Heart (tissue), 3 donors: ENCODE measurements around a stretch of chr16.

- RAMPAGE, long total RNA, 2 experiments, result no peak in any of the 2 experiments
These were observed 481.2 kb downstream of the TMEM114 start for GRCh38 chr16:8108646-8109947.

DNA sequence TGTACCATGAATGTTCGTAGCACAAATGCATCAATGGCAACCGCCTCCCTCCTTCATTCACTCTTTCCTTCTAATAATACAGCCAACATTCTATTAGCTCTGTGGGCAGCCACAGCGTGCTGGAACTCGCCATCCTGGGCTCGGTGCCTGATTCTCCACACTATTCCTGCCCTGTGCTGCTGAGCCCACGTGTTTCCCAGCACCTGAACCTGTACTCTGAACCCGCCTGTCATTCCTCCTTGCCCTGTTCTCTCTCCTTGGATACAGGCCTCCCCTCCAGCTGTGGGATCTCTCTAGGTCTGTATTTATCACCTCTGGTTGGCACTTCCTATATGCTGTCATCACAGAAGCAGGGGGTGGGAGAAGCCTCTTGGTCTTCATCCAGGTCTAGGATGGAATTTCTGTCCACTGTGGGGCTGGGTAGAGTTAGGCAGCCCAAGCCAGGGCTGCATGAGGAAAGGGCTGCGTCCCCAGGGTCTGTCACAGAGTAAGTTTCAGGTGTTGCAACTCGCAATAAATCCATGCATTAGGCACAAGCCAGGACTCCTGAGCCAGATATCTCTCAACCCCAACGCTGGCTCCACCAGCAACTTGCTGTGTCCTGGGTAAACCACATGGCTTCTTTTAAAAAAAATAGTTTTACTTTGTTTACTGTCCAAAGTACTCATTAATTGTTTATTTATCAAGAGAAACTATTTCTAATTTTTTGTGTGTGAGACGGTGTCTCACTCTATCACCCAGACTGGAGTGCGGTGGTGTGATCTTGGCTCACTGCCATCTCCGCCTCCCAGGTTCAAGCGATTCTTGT, 56.1 kb downstream of the ABAT start:
- RAMPAGE, long total RNA, 2 experiments, result no peak in any of the 2 experiments

DNA sequence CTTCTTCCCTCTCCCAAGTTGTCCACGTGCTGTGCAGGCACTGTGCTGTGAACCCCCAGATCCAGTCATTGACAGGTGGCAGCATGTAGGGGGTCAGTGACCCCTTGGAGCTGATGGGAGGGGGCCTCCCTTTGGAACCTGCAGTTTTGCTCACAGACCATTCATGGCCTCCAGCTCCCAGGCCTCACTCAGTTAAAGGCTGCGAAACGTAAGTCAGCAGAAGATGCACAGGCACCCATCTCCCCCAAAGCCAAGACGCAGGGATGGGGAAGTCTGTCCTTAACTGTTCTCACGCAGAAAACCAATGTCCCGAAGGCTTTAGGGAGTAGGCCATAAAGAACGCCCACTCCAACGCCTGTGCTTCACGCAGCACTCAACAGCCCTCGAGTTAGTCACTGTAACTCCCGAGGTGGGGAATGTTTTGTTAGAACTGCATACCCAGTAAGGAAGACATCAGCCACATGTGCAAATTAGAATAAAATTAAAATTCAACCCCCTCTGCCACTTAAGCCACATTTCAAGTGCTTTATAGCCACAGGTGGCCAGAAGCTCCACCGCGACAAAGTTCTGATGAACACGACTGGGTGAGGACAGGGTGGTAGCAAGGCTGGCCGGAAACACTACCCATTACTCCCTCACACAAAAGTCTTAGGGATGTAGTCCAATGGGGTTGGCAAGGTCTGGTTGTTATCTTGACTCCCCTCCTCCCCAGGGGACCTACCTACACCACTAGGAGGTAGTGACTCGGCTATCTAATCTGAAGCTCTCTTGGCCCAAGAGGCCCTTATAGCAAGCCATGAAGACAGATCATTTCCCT, 8.1 kb downstream of the LITAFD start:
- RAMPAGE, long total RNA, 2 experiments, result no peak in any of the 2 experiments

DNA sequence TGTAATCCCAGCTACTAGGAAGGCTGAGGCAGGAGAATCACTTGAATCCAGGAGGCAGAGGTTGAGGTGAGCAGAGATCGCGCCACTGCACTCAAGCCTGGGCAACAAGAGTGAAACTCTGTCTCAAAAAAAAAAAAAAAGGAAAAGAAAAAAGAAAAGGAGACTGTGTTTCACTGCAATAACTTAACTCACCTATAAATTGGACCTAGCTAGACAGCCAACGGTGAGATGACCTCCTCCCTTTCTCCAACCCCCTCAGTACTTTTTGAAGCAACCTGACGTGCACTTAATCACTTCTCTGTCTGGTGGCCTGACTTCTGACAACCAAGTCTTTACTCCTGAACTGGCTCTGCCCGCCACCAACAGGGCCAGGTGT, 21.6 kb downstream of the LITAFD start:
- RAMPAGE, long total RNA, 2 experiments, result no peak in any of the 2 experiments

DNA sequence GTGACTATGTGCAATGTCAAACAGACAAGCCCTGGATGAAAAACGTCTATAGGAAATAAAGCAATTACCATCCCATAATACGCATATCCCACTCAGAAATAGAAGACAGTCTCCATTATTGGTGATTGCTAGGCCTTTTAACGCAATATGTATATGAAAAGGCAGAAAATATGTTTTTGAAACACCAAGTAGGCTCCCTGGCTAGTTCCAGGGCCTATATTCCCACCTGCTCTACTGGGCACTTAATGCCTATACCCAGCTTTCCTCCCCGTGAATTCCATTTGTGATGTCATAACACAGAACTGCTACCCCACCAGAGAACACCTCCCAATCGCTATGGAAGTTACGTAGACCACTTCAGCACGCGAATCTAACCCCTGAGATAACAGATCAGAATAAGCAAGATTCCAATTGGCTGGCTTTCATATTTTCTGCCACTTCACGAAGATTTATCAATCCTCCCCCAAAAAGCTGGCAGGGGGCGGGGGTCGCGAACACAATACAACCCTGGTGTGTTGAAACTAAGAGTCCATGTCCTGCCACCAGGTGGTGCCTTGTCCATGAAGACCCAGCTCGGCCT, 28.0 kb downstream of the USP7 start:
- RAMPAGE, long total RNA, 2 experiments, result no peak in any of the 2 experiments

GRCh38 chr16:8987215-8987741, 23.6 kb upstream of the USP7 start:
- RAMPAGE, long total RNA, 2 experiments, result no peak in any of the 2 experiments

GRCh38 chr16:8989052-8989469, 25.4 kb upstream of the USP7 start:
- RAMPAGE, long total RNA, 2 experiments, result no peak in any of the 2 experiments

DNA sequence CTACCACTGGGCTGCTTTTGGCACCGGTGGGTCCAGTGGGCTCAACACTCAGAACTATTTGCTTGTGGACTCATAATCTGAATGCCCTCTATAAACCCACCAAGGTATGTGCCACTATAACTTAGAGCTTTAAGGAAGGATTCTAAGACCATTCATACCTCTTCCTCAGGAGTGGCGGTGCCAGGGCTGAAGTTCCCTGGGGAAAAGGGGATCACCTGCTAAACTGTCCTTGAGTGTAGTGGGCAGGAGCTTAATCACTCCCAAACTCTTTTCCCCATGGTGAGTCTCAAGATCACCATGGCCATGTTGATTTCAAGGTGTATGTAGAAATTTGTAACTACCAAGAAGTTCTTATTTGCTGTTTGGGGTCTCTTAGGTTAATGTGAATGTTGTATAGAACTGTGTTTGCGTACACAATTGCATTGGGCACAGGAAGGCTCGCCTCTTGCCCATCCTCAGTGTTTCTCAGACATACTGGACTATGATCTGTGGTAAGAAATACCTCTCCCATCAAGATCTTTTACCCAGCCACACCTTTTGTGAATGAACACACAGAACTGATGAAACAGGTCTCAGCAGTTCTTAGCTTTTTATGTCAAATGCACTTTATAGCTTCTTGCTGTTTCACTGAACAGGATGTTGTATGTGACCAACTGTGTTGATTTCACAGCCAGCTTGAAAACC, 31.3 kb downstream of the HAPSTR1 start:
- RAMPAGE, long total RNA, 2 experiments, result no peak in any of the 2 experiments

GRCh38 chr16:9545965-9546387, 454.5 kb downstream of the HAPSTR1 start:
- RAMPAGE, long total RNA, 2 experiments, result no peak in any of the 2 experiments

DNA sequence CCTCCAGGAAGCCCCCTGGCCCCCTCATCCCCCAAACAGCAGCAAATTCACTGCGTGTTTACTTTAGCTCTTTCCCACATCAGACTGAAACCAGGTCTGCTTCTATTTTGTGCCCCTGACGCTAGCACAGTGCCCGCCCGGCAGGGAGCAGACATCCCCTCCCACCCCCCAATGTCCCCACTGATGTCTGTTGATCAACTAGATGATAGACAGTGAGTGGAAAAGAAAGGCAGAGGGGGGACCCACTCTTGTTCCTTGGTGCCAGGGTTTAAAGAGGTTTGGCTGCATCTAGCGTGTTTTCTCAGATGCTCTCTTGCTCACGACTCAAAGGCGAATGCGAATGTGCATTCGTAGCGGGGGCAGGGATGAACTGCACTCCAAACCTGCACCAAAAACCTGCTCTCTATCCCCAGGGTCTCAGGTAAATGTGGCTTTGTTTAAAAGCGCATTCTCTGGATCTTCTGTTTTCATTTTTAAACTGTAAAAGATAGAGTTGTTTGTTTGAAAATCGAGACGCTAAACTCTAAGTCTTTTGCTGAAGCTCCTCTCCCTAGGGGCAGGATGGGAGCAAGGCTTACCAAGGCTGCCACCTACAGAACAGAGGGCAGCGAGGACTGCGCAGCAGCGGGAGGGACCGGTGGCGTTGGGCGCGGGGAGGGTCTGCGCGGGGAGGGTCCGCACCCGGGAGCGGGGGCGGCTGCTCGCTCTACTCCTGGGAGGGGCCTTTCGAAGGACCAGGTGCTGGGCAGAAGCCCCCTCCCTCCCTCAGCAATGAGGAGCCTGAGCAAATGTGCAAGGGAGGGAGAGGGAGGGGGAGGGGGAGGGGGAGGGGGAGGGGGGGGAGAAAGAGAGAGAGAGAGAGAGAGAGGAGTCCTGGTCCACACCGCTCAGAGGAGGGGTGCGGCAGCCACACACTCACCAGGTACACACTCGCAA, 143.0 kb downstream of the GRIN2A start:
- RAMPAGE, long total RNA, 2 experiments, result no peak in any of the 2 experiments

DNA sequence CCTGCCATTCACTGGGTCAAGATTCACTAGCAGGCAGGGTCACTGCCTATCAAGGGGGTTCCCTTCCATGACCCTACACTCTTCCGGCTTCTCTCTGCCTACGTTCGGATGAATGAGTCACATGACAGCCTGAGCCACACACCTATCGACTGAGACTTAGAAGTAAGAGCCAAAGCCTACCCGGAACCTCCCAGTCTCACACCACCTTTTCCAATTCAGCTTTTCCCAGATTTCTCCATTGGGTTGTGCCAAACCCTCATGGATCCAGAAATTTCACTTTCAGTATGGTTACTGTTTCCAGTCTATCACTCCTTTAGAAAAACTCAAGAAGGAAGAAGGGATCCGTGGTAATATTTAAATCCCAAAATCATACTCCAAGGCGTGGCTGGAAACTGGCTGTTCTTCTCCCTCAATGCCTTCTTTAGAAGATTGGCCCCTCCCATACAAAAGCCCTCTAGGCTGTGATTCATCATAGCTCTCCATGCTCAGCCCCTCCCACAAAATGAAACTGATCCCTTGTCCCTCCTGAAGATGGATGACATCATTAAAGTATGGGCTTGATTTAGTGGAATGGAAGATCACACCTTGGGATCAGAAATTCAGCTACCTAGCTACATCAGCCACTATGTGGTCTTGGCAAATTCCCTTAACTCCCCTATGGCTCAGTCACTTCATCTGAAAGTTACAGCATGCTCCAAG, 4.3 kb downstream of the GRIN2A start:
- RAMPAGE, long total RNA, 2 experiments, result no peak in any of the 2 experiments

DNA sequence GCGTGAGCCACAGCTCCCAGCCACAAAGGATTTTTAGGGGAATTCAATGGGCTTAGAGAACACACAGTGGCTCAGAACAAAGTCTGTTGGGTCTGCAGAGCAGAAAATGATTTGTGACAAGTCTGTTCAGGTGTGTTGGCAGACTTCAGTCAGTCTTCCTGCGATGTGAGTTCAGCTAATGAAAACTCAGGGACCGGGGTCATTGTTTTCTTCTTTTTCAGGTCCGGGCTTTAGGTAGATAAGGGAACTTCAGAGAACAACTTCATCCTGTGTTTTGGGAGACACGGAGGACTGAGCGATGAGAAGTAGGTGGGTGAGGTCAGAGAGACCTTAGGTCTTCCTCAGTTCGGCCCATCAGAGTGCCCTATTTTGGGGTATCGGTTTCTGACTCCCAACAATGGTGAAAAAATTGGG, 89.0 kb upstream of the ATF7IP2 start:
- RAMPAGE, long total RNA, 2 experiments, result no peak in any of the 2 experiments

- RAMPAGE, long total RNA, 2 experiments, result no peak in any of the 2 experiments
These were observed 72.7 kb upstream of the ATF7IP2 start for GRCh38 chr16:10313030-10313594.

- RAMPAGE, long total RNA, 2 experiments, result no peak in any of the 2 experiments
These were observed 65.5 kb downstream of the EMP2 start for GRCh38 chr16:10514750-10515427.

DNA sequence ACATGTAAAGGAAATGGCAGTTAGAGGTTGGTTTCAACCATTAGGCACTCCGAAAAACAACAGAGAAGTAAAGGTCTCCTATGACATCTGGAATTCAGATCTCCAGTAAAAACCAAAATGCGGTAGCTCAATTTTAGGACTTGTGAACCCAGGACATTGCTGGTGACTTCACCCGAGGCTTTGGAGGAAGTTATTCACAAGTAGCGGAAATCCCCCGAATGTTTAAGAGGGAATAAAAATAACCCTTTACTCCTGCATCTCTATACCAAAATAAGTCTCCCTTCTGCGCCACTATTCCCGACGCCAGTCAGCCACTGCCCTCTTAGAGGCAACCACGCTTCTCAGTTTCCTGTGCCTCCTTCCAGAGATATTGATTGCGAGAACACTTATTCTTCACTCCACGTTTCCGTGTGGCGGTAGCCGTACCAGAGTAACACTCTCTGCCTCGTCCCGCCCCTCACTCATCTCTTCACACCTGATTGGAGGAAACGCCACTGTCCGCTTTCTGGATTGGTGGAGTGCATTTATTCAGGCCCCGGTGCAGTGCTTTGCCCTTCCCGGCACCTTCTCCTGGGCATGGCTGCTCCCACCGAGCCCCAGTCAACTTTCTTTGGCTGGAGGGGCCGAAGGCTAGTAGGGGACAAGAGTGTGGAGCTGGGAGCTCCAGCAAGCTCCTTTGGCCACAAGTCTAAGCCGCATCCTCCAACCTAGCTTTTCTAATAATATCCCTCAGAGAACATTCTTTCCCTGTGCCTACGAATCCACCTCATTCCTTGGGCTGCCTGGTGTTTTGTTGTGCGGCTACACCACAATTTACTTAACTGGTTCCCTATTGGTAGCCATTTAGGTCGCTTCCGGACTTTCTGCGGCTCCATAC, 27.2 kb downstream of the EMP2 start:
- RAMPAGE, long total RNA, 2 experiments, result no peak in any of the 2 experiments

- RAMPAGE, long total RNA, 2 experiments, result no peak in any of the 2 experiments
These were observed 9.3 kb downstream of the NUBP1 start for GRCh38 chr16:10752731-10753592.

- RAMPAGE, long total RNA, 2 experiments, result no peak in any of the 2 experiments
These were observed 600 bp downstream of the TVP23A start for GRCh38 chr16:10817995-10818393.

DNA sequence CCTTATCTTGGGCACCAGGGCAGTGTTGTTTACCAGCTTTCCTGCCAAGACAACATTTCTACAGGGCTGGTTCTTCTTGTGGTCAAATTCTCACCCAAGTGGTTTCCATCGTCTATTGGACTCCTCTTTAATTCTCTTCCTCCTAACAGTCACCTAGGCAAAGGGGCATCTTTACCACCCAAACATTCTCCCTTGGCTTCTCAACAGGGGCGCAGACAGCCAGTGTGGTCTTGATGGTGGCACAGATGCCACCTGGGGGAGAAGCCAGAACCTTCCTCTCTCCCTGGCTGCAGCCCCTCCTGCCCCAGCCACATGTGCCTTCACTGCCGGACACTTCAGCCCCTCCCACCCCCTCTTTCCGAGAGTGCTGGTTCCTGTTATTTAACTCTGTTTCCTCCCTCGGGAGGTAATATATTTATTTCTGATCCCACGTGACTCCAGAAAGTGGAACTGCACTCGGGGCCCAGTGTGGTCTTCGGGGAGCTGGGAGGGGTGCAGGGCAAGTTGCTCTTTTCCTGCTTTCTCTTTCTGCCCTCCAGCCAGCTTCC, 8.5 kb upstream of the CIITA start:
- RAMPAGE, long total RNA, 2 experiments, result no peak in any of the 2 experiments

- RAMPAGE, long total RNA, 2 experiments, result no peak in any of the 2 experiments
These were observed 679 bp downstream of the CIITA start for GRCh38 chr16:10877524-10878237.

- RAMPAGE, long total RNA, 2 experiments, result no peak in any of the 2 experiments
These were observed 458 bp upstream of the DEXI start for GRCh38 chr16:10942727-10943125.